Mammary microvascular endothelial cell (primary cell): ENCODE measurements around the gene ULBP3.

GRCh38 chr6:149819548-149820340, 44.4 kb downstream of the LRP11 start:
- RAMPAGE, long total RNA = no peak

DNA sequence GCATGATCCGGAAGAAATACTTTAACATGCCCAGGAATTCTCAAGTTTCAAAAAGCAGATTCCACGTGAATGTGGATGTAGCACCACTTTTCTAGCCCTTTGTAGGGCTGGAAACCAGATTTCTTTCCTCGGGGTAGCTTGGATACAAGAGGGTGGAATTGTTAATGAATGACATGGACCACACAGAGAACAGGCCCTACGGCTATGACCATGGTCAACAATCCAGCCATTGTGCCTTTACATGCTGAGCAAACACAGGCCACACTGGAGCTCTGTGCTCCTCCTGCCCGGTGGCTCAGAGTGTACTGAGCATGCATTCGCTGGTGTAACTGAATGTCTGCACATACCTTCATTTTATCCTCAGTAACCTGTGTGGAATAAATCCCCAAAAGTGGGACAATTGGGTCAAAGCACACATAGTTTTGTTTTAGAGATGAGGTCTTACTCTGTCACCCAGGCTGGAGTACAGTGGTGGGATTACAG, 32.9 kb downstream of the LRP11 start:
- RAMPAGE, long total RNA = no peak

GRCh38 chr6:150068551-150069696, at the start of gene ULBP3:
TSS of gene ULBP3 (minus strand) at chr6:150069121.
- RAMPAGE, long total RNA = start-site peak on the minus strand at chr6:150069075-150069131, 107 and 51 reads in 2 replicates

- RAMPAGE, long total RNA = no peak
Observed at GRCh38 chr6:150184762-150185636, 42.2 kb downstream of the PPP1R14C start.

GRCh38 chr6:150197002-150197518, 54.2 kb downstream of the PPP1R14C start:
- RAMPAGE, long total RNA = no peak

DNA sequence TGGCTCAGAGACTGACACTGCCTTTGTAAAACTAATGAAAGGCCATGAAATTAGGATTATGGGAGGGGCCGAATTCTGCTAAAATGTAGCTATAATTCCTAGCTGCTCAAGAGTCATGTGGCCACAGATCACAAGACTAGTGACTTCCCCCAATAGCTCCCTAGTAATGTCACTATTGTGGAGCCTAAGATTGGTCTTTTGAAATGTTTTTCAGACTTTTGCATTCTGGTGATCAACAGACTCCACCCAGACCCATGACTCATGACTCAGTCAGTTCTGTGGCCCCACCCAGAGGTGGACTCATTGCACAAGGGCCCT, 71.6 kb upstream of the IYD start:
- RAMPAGE, long total RNA = no peak

GRCh38 chr6:150640577-150640973, 40.9 kb downstream of the PLEKHG1 start:
- RAMPAGE, long total RNA = no peak

DNA sequence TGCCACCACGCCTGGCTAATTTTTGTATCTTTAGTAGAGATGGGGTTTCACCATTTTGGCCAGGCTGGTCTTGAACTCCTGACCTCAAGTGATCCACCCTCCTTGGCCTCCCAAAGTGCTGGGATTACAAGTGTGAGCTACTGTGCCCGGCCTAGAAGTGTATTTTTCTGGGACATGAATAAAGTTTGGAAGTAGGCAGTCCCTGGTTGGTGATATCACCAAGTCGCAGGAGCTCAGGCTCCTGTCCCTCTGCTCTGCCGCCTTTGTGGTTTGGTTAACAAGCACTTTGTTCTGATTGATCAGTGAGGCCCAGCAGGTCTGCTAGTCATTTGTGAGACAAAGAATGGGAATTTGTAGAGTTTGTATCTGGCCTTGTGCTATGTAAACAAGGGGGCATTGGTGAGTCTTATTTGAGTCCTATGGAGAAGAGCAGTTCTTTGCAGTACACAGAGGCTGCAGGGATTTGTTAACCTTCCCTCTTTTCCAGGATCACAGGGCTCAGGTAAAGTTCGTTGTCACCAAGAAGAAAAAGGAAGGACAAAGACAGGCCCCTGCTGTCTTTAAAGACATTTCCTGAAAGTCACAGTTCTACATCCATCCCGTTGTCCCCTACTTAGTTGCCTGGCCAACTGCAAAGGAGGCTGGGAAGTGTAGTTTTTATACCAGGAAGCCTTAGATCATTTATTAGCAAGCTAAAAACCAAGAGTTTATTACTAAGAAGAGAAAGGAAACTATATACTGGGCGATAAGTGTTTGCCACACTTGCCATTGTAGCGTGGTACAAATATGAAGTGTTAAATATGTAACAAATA, 13.1 kb downstream of the MTHFD1L start:
- RAMPAGE, long total RNA = no peak

DNA sequence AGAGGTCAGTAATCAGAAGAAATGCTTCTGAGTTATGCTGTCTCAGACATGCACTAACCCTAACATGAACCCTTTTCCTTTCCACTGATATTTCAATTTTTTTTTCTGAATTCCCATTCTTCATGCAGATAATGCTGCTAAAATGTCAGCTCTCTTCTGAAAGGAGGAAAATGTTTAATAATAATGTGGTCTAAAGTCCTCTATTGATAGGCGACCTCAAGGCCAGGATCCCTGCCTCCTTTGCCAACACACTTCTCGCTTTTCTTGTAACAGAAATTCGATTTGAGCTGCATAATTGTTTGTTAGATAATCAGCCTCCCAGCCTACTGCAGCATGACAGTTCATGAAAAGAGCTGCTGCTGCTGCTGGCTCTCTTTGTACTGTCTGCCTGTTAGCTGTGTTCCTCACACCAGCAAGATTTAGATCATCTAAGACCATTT, 153.9 kb downstream of the MTHFD1L start:
- RAMPAGE, long total RNA = no peak

GRCh38 chr6:151021671-151022265, 156.3 kb downstream of the MTHFD1L start:
- RAMPAGE, long total RNA = no peak

DNA sequence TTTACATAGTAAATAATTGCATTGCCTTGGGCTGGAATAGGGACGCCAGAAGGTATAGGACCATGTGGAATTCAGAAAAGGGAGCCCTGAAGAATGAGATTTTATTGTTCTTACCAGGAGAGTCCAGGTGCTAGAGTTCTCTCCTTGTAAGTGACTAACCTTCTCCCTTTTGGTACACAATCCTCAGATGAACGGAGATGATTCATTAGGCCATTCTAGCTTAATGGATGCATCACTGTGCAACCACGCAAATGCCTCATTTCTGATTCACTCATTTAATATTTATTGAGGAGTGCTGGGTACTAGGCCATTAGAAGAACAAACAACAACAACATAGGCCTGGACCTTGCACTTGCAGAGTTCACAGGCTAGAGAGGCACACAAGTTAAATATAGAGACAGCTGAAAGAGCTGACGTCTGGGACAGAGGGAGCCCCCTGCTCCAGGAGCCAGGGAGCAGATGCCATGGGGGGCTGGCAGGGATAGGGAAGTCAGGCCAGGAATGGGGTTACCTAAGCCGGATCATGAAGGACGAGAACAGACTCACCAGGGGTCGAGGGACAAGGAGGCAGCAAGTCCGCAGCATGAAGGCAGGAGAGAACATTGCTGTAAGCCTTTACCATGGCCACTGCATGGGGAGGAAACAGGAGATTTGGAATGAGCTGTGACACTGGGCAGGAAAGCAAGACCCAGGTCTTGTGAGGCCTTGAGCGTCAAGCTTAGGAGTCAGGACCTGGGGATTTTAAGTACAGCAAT, 179.5 kb upstream of the AKAP12 start:
- RAMPAGE, long total RNA = no peak

DNA sequence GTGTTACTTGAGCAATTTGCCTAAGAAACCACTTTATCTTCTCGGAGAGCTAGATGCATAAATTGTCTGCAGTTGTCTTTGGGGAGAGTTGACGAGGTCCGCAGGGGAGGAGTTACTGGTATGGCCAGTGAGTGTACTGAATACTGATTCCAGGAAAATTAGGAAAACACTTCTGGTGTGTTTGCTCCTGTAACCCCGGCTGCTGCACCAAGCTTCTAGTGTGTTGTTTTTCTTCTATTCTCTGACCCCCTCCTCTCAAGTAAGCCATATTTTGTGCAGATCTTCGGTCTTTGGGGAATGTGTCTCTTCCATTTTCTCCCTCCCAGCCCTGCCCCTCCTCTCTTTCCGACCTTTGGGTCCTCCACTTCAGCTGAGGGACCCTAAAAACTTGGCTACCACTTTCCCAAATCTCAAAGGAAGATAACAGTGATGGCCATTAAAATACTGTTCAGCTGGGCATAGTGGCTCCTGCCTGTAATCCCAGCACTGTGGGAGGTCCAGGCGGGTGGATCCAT, 103.2 kb upstream of the AKAP12 start:
- RAMPAGE, long total RNA = no peak

DNA sequence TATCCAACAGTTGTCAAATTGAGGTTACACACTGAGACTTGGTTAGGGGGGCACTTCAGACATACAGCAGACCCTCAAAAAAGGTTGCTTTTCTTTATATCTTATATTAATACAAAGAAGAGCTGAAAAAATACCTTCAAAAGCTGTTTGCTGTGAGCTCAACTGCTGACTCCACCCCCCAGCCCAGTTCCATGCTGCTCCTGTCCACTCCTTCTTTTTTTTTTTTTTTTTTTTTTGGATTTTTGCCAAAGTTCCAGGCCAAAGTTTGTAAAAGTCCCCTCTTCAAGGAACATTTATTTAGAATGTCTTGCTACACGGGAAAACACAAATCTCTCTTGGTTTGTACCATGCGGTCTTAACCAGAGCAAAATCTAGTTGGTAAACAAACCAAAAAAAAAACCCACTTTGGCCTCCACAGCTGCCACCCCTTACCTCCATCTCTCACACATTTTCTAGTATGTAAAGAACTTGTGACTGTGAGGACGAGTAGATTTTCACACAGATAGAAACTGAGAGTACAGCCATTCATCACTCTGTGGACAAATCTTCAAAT, 85.3 kb upstream of the AKAP12 start:
- RAMPAGE, long total RNA = no peak

DNA sequence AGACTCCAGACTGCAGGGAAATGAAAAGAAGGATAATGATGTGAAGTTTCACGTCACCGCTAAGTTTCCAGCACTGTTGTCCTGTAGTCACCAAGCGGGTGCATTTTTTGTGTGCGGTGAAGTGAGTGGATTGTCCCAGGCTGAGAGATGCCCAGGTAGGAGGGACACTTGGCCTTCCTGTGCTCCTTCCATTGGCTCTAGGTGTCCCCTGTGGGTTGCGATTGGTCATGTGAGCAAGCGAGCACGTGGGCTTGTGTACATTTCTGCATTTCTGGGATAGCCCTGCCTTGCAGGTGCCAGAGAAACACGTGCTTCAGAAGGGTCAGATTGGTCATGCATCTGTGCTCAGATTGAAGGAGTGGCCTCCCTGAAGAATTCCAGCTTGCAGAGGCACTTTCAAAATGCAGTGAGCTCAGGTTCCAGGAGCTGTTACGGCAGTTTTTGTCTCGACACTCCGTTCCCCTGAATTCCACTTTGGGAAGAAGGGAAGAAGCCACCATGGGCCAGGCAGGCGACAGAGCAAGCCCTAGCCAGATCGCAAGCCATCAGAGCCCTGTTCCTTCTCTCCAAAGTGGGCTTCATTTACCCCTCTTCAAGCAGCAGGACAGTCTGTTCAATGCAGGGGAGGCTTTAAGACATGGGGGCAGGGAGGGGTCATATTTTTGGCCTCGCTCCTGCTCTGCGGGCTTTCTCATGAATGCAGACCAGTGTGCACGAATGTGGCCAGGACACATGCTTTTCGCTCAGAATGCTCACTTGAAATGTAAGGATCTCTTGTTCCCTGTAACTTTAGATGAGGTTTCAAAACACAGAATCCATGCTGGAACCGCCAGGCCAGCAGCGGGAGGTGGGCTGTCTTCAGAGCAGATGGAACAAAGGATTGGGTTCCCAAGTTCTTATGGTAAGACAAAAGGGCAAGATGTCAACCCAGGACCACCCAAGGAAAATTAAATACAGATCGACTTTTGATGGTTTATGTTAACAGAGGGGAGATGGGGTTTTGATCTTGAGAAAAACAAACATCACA, 78.6 kb upstream of the AKAP12 start:
- RAMPAGE, long total RNA = no peak

- RAMPAGE, long total RNA = no peak
Observed at GRCh38 chr6:151352520-151352994, 38.8 kb downstream of the ZBTB2 start.

DNA sequence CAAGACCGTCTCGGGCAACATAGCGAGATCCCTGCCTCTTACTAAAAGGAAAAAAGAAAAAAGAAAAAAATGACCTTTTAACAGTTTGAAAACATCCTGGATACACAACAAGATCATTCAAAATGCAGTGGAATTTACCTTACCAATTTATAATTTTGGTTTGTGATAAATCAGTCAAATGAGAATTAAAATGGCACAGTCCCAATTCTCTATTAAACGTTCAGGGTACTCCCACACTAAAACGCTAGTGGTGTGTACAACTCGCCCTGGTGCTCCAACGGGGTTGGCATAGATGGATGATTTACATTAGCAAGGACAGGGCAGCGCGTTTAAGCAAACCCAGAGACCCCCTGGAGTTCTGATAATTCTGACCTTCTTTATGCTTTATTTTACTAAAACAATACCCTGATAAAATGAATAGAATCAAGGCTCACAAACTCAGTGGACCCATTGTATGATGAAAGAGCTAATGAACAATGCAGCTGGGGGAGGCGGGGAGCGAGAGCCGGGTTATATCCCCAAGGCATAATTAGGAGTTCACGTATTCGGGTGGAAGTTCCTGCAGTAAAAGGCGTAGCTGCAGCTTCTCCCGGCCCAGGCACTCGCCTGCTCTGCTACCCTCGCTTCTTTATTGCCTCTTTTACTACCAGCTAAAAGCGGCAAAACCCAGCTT, 2.0 kb downstream of the ZBTB2 start:
- RAMPAGE, long total RNA = no peak

GRCh38 chr6:151475535-151475848, 18.3 kb upstream of the CCDC170 start:
- RAMPAGE, long total RNA = no peak

DNA sequence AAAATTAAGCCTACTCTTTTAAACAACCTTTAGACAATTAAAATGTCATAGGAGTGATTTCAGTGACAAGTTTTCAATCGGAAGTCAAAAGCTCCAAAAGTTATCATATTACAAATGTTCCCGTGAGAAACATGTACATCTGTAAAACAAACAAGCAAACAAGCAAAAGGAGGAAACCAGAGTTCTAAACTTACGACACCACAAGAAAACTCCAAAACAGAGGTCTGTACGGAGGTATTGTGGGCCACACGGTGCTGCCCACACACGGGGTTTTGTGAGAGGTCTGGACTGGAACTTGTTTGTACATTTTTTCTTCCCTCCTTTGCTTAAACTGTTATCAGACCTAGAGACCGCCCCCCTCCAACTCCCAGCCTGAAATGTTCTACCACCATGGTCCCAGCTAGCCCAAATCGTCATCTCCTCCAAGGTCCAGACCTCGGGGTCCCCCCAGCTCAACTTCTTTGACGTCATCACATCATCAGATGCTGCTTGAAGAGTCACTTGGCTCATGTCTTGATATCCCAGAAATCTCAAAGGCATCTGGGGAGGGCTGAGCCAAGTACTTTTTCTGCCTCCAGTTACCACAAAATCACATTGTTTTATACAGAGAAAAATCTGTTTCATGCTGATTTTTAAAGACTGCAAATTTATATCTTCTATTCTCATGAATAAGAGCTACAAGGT, 2.9 kb upstream of the CCDC170 start:
- RAMPAGE, long total RNA = no peak

DNA sequence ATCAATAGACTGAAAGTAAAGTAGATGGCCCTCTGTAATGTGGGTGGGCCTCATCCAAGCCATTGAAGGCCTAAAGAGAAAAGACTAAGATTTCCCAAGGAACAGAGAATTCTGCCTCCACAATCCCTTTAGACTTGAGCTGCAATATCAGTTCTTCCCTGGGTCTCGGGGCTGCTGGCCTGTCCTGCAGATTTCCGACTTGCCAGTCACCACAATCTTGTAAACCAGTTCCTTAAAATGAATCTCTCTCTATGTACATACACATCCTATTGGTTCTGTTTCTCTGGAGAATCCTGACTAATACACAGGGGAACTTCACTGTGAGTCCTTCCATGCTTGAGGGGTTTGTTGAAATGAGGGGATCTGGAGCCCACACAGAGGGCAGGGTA, 12.9 kb downstream of the CCDC170 start:
- RAMPAGE, long total RNA = no peak

DNA sequence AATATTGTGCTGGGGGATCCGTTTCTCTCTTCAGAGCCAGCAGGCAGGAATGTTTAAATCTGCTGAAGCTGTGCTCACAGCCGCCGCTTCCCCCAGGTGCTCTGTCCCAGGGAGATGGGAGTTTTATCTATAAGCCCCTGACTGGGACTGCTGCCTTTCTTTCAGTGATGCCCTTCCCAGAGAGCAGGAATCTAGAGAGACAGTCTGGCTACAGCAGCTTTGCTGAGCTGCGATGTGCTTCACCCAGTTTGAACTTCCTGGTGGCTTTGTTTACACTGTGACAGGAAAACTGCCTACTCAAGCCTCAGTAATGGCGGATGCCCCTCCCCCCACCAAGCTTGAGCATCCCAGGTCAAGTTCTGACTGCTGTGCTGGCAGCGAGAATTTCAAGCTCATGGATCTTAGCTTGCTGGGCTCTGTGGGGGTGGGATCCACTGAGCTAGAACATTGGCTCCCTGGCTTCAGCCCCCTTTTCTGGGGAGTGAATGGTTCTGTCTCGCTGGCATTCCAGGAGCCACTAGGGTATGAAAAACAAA, 91.1 kb upstream of the ESR1 start:
- RAMPAGE, long total RNA = no peak